Epithelial cell of proximal tubule (primary cell): ENCODE measurements around the genes CUX2 and OAS3.

- RAMPAGE, long total RNA: no peak
- RRBS: no CpG with 5 or more reads among the region's 14 CpGs
These were observed 45.1 kb upstream of the MYL2 start for GRCh38 chr12:110965411-110965963.

- RAMPAGE, long total RNA: no peak
- RRBS: 2% methylated on average over 15 of the region's 65 CpGs
These were observed at the start of gene CUX2 for GRCh38 chr12:111034040-111034578. Gene CUX2 (plus strand): TSS chr12:111034165.

DNA sequence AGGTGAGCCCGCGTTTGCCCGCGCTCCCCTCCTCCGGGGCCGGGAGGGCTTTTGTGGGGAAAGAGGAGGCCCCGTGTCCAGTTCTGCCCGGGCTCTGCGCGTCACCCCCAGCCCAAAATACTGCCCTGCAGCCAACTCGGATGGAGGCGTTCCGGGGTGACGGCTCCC is 437 bp downstream of the SH2B3 start:
- RAMPAGE, long total RNA: no peak
- RRBS: 2% methylated on average over 13 of the region's 14 CpGs

DNA sequence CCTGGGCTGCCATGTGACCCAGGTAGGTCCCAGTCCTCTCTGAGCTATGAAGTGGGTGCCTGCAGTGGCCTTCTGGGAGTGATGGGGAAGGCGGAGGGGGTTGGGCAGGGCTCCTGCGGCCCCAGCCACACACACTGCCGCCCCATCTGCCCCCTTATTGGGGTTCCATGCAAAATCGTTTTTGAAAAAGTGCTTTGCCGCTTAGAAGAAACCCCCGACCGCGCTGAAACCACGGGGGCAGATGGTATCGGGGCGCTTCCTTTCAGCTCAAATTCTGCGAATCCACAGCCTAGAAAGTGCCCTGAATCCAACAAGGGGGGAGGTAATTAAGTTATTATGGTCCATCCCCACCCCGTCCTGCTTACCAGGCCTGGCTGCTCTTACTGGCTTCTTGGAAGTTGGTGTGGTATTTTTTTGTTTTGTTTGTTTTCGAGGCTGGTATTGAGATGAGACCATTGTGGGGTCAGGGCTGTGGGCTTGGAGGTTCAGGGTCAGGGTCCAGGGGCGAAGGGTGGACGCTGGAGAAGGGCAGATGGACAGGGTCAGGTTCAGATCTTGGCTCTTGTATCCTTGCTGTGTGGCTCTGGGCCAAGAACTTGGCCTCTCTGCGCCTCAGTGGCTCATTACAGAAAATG is 24.5 kb downstream of the SH2B3 start:
- RAMPAGE, long total RNA: no peak
- RRBS: no CpG with 5 or more reads among the region's 17 CpGs

- RAMPAGE, long total RNA: no peak
- RRBS: no CpG with 5 or more reads among the region's 7 CpGs
These were observed 30.3 kb downstream of the SH2B3 start for GRCh38 chr12:111436039-111436438.

- RAMPAGE, long total RNA: no peak
- RRBS: no CpG with 5 or more reads among the region's 4 CpGs
These were observed 81.0 kb downstream of the ATXN2 start for GRCh38 chr12:111518013-111518554.

DNA sequence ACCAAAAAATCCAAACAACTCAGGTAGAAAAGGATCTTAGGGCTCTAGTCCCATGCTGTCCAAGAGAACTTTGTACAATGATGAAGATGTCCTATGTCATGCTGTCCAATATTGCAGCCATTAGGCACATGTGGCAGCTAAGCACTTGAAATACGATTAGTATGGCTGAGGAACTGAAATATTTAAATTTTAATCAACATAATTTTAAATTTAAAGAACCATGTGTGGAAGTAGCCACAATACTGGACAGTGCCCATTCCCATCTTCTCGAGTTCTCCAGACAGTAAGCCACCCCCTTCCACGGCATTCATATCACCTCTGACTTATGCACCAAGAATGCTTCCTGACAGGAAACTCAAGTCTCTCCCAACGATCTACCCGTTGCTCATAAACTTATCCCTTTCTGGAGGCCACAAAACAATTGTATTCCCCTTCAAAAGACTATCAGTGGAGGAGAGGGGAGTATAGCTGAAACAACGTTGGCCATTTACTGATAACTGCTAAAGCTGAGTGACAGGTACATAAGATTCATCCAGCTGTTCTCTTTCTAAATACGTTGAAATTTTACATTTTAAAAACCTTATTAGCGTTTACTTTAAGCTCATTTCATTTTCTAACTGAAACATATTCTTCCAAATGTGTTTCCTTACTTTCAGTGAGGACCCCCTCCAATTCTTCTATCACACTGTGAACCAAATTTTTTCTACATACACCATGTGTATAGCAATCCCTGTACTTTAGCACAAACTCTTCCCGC is 29.1 kb downstream of the ATXN2 start:
- RAMPAGE, long total RNA: no peak
- RRBS: no CpG with 5 or more reads among the region's 9 CpGs

GRCh38 chr12:111662823-111663255 is 22.9 kb downstream of the BRAP start:
- RAMPAGE, long total RNA: no peak
- RRBS: no CpG with 5 or more reads among the region's 5 CpGs

GRCh38 chr12:111664735-111665615 is 20.8 kb downstream of the BRAP start:
- RAMPAGE, long total RNA: no peak
- RRBS: no CpG with 5 or more reads among the region's 3 CpGs

- RAMPAGE, long total RNA: no peak
- RRBS: no CpG with 5 or more reads among the region's 11 CpGs
These were observed 2.8 kb downstream of the BRAP start for GRCh38 chr12:111682792-111683551.

- RAMPAGE, long total RNA: no peak
- RRBS: no CpG with 5 or more reads among the region's 3 CpGs
These were observed 14.3 kb downstream of the ALDH2 start for GRCh38 chr12:111781024-111781475.

- RAMPAGE, long total RNA: no peak
- RRBS: no CpG with 5 or more reads among the region's 7 CpGs
These were observed 34.7 kb upstream of the MAPKAPK5 start for GRCh38 chr12:111807274-111807827.

DNA sequence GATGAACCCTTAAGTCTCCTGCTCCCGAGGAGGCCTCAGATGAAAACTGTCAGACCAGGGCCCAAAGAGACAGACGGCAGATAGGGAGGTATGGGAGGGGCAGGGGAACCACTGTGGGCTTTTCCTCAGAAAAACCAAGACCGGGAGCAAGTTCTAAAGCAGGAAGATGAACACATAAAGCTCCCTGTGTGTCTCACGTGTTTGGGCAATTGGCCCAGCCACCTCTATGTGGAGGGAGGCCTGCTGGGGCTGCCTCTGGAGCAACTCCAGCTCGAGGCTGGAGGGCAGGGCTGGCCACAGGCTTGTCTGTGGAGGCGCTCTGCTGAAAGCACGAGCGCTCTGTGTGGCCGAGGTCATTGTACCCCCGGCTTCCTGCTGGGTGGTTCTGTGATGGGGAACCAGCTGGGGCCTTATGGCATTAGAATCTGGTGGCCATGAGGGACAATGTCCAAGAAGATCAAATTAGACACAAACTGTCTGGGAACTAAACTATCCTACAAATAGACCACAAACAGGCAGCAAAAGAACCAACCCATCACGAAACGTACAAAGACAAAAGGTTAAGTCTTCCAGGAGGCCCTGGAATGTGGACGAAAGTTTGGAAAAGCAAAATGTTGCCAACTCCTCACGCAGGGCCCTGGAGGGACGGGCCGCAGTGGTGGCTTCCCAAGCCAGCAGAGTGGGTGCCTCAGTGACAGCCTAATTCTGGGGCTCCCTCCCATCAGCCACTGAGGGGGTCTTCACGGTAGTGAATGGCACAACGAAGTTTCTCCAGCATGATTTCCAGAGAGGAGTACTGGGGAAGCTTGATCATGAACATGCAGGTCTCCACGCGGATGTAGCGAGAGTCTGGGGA is 36.5 kb downstream of the TRAFD1 start:
- RAMPAGE, long total RNA: no peak
- RRBS: no CpG with 5 or more reads among the region's 21 CpGs

- RAMPAGE, long total RNA: no peak
- RRBS: no CpG with 5 or more reads among the region's 8 CpGs
These were observed 170.6 kb upstream of the RPH3A start for GRCh38 chr12:112621059-112621307.

DNA sequence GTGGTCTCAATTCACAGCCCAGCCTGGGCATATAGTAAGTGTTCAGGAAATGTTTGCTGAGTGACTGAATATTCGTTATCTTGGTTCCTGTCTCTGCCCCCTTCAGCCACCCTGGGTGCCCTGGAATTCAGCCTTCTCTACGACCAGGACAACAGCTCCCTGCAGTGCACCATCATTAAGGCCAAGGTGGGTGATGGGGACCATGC is 27.8 kb upstream of the OAS1 start:
- RAMPAGE, long total RNA: no peak
- RRBS: no CpG with 5 or more reads among the region's 2 CpGs

- RAMPAGE, long total RNA: no peak
- RRBS: 1% methylated on average over 8 of the region's 55 CpGs
These were observed at the start of gene OAS3 for GRCh38 chr12:112937884-112938882. Gene OAS3 (plus strand): TSS chr12:112938474.

DNA sequence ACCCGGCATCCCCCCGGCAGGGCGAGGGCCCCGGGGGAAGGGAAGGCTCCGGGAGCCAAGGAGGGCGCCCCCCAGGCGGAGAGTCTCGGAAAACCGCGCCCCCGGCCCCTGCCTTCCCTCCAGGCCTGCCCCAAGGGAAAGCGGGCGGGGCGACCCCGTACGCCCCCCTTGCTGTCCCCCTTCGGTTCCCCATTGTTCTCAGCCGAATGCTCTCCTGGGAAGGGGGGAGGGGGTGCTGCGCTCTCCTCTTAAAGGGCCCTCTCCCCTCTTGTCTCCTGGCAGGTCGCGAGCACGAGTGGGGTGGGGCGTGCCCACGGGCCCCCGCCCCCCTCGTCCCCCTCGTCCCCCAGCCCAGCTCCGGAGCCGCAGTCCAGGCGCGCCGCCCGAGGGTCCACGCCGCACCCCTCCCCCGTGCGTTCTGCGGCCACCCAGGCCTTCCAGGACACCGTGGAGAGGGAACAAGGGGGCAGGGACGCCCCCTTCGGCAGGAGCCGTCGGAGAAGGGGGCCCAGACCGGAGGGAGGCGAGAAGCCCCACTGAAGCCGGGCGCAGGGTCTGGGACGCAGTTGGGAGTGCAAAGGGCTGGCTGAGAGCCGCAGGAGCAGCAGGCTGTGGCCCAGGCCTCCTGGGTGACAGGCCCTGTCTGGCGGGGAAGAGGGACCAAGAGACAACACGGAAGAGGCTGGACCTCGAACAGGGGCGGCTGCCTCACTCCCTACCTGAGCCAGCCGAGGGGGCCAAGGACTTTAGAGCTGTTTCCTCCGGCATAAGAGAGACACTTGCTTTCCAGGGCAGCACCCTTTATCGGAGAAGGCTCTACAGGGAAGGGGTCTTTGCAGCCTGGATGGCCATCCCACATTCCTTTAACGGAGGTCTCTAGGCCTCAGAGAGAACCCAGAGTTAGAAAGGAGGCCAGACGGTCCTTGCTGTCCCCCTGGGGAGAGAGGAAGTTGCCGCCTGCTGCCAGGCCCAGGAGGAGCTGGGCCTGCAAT is 933 bp downstream of the DTX1 start:
- RAMPAGE, long total RNA: no peak
- RRBS: 4% methylated on average over 7 of the region's 59 CpGs

GRCh38 chr12:113239095-113239798 is 18.0 kb downstream of the TPCN1 start:
- RAMPAGE, long total RNA: no peak
- RRBS: no CpG with 5 or more reads among the region's 8 CpGs

DNA sequence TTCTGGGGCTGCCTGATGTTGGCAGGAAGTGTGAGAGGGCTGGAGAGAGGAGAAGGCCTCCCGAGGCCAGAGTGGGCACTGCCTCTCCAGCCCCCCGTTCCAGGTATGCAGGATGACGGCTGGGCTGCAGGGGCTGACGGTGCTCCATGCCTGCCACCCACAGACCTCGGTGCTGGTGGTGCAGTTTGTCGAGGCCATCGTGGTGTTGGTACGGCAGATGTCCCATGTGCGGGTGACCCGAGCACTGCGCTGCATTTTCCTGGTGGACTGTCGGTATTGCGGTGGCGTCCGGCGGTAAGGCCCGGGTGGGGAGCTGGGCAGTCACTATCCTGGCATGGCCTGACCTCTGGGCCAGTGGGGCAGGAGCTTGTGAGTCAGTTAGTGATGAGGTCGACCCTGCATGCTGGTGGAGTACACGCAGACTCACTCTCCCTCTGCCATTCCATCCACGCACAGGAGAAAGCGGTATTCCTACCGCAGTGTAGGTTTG is 47.4 kb downstream of the TPCN1 start:
- RAMPAGE, long total RNA: no peak
- RRBS: no CpG with 5 or more reads among the region's 22 CpGs

DNA sequence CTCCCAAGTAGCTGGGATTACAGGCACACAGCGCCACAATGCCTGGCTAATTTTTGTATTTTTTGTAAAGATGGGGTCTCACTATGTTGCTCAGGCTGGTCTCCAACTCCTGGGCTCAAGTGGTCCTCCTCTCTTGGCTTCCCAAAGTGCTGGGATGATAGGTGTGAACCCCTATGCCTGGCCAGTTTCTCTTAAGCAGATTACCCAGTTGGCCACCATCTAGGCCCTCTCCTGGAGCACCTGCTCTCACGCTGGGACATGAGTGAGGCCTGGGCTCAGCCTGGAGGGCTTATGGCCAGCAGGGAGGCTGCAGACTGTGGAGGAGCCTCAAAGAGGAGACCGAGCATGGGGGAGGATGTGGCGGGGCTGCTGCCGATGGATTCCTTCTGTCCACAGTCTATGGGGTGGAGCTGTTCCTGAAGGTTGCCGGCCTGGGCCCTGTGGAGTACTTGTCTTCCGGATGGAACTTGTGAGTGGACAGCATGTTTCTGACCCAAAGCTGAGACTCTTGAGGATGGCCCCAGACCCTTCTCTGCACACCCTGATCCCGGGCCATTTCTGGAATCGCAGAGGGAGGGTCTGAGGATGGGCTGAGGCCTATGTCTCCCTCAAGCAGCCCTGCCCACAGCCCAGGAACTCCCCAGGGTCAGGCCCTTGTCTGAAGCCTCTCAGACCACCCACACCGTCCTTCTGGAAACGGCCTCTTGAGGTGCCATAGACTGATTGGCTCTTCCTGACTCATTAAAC is 49.2 kb downstream of the SLC8B1 start:
- RAMPAGE, long total RNA: no peak
- RRBS: 88% methylated on average over 2 of the region's 11 CpGs